Pericardium fibroblast (primary cell): Measurements from ENCODE around the gene CCND1.

- RAMPAGE, long total RNA, result no peak
These were observed 107.7 kb downstream of the MYEOV start for GRCh38 chr11:69401562-69402126.

DNA sequence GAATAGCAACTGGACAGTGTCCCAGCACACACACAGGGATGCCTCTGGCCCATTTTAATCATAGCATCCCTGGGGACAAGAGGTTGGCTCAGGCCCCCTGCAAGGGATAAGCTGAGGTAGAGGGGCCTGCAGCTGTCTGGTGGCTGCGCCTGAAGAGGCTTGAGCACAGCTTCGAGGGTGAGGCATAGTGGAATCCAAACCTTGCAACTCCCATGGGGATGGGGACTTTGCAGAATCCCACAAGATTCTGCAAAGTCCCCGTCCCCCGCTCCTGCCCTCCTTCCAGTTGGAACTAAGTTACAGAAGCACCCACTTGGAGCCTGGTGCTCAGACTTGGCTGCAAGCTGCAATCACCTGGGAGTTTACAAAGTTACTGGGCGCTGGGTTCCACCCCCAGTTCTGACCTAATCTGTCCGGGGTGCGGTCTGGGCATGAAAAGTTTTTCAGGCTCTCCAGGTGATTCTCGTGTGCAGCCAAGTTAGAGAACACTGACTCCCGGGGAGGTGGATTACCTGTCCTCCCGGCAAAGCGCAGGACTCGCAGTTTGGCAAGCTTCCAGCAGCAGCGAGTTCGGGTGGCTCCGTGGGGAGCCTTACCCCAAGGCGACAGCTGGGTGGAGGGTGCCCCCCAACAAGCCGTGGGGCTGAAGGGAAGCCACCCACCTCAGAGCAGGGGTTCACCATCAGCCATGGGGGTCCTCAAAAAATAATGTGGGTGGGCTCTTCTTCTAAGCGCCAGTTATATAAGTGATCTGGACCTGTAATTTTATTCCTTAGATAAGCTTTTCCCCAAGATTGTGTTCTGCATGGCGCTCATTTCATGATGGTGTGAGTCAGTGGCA is 171.6 kb downstream of the MYEOV start:
- RAMPAGE, long total RNA, result no peak

DNA sequence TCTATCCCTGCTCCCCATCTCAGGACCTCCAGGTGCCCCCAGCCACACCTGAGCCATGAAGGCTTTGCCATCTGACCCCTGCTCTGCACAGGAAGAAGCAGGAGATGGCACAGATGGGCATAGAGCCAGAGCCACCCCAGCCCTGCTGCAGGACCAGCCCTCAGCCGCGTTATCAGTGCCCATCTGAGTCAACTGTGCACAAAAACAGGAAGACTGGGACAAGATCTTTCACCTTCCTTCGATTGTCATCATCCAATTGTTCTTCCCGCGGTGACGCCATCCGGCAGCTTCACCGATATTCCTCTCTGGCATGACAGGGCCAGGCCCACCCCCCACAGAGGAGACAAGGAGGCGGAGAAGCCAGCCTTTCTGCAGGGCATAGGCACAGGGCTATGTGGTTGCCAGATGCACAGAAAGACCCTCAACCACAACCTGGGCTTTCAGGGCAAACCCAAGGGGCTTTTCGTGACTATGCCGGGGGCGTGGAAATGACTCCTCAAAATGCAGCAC is 146.5 kb upstream of the CCND1 start:
- RAMPAGE, long total RNA, result no peak

GRCh38 chr11:69634616-69635183 is 6.3 kb upstream of the CCND1 start:
- RAMPAGE, long total RNA, result no peak

- RAMPAGE, long total RNA, result no peak
These were observed 3.9 kb upstream of the CCND1 start for GRCh38 chr11:69636994-69637612.

GRCh38 chr11:69638797-69639831 is 1.8 kb upstream of the CCND1 start:
- RAMPAGE, long total RNA, result no peak

GRCh38 chr11:69640471-69641726 is at the start of gene CCND1:
Gene CCND1 (plus strand): TSS chr11:69641156.
- RAMPAGE, long total RNA, result start-site peak on the plus strand at chr11:69641152-69641173, 217 and 15 reads in 2 replicates

GRCh38 chr11:69892466-69893514 is 73.6 kb upstream of the FGF3 start:
- RAMPAGE, long total RNA, result no peak

GRCh38 chr11:69970128-69970819 is 107.8 kb upstream of the ANO1 start:
- RAMPAGE, long total RNA, result no peak

DNA sequence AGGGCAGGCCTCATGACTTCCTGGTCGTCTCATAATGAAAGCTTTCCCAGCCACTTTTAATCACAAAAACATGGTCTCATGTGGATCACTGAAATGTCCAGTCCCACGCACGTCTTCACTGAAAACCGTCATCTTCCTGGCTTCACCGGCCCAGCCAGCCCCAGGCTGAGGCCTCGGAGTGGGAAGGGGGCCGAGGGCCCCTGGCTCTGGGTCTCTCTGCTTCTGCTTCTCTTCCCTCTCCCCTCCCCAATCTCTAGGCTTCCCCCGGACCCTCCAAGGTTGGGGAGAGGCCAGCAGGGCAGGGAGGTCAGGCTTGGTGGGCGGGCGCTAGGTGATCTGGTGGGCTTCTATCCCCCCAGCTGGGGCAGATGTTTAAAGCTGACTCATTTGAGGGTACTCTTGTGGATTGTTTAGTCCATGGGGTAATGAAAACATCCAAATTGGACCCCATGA is 58.3 kb upstream of the ANO1 start:
- RAMPAGE, long total RNA, result no peak

DNA sequence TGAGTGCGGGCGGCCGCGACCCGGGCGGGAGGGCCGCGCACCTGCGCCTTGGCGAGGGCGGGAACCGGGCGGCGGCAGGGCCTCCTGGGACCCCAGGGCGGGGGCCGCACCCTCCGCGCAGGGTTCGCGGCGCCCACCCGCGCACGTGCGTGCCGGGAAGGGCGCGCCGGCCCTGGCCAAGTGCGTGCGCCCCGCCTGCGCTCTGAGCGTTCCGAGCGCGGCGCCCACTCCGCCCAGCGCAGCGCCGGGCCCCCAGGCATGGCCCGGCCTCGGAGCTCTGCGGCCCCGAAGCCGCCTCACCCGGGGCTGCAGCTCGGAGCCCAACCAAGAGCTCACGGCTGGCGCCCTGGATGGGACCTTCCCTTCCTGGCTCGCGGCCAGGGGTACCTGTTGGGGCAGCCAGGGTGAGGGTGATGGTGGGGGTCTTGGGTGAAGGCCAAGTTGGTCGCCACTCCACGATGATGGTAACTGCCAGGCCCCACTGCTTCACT is 644 bp downstream of the ANO1 start:
- RAMPAGE, long total RNA, result no peak

- RAMPAGE, long total RNA, result no peak
These were observed 30.4 kb downstream of the FADD start for GRCh38 chr11:70233431-70233895.

DNA sequence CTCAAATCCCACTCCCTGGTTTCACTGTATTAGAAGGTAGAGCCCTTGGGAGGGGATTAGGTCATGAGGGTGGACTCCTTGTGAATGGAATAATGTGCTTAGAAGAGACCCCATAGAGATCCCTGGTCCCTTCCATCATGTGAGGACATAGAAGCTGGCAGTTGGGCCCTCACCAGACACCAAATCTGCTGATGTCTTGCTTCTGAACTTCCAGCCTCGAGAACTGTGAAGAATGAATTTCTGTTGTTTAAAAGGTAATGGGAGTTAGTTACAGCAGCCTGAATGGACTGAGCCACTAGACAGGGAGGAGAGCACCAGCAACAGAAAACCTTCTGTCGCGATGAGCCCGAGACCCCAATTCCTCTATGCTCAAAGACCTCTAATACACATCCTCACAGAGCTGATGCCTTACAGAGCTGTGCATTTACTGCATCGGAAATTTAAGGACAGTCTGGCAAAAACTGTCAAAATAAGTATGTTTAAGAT is 50.6 kb downstream of the PPFIA1 start:
- RAMPAGE, long total RNA, result no peak

DNA sequence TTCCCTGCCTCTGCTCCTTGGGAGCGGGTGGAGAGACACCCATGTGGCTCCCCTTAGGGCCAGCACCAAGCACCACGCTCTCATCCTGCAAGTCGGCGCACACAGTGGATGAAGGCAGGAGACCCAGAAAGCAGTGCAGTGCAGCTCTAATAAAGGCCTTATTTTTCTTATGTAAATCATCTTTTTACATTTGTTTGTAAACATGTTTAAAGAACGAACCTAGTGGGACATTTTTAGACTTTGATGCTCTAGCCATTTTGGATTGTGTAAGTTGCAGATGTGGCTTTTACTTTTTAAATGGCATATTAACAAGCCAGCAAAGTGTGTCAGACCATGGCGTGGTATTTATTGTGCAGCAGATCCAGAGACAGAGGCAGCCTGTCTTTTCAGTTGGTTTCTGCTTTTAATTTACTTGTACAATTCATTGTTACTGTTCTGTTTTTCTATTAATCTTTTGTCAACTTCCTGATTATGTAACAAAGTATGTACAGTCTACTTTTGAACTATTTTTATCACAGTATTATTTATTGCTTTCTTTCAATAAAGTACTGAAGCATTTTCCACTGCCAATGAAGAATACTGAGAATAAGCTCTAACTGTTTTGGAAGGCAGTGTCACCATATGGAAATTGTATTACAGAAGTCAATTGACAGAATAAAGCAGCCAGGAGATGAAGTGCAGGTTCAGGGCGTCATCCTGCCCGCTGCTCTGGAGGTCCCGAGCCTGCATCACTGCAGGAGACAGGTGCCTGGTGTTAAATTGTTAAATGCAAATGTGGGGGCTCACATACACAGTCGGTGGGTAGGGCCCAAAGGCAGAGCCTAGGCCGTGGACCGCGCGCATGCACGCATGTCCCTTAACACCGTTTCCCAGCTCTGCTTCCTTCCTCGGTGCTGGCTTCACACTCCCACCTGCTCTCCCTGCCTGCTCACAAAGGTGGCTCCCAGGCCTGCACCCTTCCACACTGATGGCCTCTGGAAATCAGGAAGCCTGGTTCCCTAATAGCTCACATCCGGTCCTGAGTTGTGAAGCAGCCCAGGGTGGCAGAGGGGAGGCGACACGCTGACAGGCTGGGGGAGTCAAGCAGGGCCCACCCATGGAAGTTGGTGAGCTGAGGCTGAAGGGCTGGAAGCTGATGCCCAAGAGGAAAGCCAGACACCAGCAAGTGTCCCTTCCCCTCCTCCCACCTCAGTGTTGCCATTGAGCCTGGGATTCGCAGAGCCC is 14.1 kb upstream of the CTTN start:
- RAMPAGE, long total RNA, result no peak

DNA sequence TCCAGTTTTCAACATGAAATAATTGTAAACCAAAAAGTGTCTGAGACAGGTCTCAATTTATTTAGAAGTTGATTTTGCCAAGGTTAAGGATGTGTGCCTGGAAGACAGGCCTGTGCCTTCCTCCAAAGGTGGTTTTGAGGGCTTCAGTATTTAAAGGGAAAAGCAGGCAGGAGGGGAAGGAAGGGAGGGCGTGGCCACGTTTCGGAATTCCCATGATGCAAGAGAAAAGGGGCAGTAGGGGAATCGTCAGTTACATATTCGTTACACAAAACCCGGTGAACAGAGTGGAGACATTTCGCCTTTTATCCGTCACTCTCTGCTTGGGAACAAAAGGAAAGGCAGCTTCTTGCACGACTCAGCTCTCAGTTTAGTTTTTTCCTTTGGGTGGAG is 57.2 kb downstream of the CTTN start:
- RAMPAGE, long total RNA, result no peak

DNA sequence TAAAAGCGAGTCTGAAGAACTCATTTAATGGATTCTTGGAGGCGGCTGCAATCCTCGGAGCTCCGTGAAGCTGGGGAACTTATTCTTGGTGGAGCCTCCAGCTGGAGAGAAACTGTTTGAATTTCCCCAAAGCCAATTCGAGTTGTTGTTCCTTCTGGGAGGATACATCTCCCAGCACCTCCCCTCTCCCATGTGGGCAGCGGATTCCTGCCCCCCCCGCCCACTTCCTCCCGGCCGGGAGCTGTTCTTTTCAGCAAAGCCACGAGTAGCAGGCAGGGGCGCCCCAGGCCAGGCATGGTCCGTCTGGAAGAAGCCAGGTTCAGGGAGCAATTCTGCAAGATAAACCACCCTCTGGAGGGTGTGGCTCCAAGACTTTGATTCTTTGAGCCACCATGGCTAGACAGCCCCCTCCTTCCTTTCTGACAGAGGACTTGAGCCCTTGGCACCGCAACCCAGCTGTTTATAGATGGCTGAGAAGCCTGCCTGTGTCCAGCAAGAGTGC is 170.2 kb downstream of the CTTN start:
- RAMPAGE, long total RNA, result no peak

GRCh38 chr11:70616651-70617696 is 218.6 kb downstream of the CTTN start:
- RAMPAGE, long total RNA, result no peak

DNA sequence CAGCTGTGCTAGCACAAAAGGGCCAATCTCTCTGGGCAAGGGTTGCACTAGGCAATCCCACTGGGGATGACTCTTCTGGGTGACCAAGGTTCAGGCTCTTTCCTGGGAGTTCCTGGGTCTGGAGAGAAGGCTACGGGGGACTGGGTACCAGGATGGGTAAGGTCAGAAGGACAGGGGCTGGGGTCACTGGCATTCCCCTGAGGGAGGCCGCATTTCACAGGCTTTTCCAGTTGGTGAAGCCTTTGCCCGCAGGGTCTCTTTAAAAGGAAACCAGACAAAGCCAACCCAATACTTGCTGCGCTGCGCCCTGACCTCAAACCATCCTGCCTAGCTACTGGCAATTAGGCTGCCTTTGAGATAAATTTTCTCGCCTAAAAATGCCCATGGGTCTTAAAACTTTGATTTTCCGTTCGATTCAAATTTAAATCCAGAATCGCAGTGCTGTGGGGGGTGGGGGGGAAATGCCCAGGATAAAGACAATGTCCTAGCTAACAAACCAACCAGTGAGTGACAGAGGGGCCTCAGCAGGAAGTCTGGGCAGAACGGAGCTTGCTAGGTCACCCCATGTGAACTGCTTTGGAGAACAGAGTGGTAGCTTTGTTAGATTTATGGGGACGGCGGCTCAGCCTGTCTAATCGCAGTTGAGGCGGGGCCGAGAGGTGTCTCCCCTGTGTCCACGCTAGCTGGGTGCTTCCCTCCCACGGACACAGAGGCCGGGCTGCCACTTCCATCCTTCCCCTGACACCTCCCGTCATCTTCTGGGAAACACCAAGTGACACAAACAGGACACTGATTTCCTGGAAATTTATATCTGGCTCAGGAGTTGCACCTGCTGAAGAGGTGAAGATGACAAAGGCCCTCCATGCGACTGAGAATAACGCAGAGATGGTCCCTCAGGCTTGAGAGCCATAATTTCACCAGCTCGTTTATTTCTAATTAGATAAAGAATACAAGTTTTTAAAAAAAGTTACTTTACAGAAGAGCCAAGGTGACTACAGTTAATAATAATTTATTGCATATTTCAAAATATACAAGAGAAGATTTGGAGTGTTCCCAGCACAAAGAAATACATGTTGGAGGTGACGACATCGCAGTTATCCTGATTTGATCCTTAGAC is 243.9 kb downstream of the CTTN start:
- RAMPAGE, long total RNA, result no peak

GRCh38 chr11:70913413-70914447 is 338.6 kb downstream of the SHANK2 start:
- RAMPAGE, long total RNA, result no peak

DNA sequence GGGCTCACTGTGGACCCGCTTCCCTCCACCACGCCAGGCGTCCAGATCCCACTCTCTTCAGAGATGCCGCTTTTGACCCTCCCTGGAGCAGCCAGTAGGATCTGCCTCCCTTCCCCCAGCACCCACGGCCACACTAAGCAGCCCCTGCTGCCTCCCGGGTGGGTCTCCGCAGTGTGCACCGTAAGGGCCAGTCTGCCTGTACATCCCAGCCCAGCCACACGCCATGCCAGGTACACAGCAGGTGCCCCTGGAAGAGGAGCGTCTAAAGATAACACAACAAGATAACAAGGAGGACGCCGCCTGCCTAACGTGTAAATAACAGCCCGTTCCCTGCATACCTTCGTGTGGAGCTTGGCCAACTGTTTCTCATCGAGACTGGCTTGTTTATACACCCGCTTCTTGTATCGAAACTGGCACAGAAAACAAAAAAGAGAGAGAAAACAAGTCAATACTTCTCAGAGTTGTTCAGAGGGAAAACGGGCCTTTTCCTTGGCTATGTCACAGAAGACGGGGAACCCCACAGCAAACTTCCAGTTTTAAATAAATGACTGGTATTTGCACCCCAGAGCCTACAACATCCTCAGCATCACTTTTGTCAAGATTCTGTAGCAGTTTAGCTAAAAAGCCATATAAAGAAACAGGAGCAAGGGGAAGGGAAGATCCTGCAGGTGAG is 139.3 kb downstream of the SHANK2 start:
- RAMPAGE, long total RNA, result no peak